ENCODE results near the genes FAM78A and POMT1.

- PRO-cap, 8 experiments: no peak in any of the 8 experiments
These were observed 1.5 kb downstream of the AIF1L start for GRCh38 chr9:131097794-131098236.

DNA sequence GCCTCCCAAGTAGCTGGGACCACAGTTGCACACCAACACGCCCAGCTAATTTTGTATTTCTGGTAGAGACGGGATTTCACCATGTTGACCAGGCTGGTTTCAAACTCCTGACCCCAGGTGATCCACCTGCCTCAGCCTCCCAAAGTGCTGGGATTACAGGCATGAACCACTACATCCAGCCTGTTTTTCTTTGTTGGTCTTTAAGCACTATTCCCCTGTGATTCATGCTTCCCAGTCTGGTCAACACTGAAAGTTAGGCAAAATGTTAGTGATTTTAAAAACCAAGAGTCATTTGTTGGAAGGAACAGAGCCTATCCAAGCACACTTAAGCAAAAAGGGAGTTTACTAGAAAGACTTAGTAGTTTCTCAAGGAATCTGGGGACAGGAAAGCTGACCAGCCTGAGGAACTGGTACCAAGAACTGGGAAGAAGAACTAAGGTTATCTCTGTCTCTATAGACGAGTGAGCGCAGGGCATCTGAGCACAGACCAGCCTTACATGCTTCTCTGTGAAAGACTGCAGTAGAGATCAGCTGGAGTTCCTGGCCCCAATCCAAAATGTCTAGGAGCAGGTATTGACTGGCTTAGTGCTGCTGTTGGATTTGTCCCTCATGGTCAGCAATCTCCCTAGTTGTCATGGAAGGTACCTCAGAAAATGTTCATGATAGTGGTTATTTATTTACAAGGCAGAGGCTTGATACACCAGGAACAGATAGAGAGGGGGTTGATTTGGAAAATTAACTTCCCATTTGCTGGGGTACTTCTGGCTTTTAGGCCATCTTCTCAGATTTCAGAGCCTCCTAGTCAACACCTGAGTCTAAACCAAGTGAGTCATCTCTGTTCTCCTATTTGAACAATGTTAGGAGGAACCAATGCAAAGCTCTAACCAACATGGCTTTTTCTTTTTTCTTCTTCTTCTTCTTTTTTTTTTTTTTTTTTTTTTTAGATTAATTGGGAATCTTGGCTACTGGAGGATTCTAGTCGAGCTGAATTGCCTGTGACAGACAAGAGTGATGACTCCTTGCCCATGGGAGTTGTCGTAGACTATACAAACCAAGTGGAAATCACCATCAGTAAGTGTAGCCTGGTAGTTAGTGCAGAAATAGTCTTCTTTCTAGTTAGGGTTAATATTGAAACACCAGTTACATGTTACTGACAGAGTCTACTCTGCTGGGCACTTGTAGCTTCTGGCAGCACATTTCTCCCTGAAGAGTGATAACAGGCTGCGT lies 13.4 kb downstream of the NUP214 start:
- PRO-cap, 8 experiments: no peak in any of the 8 experiments

DNA sequence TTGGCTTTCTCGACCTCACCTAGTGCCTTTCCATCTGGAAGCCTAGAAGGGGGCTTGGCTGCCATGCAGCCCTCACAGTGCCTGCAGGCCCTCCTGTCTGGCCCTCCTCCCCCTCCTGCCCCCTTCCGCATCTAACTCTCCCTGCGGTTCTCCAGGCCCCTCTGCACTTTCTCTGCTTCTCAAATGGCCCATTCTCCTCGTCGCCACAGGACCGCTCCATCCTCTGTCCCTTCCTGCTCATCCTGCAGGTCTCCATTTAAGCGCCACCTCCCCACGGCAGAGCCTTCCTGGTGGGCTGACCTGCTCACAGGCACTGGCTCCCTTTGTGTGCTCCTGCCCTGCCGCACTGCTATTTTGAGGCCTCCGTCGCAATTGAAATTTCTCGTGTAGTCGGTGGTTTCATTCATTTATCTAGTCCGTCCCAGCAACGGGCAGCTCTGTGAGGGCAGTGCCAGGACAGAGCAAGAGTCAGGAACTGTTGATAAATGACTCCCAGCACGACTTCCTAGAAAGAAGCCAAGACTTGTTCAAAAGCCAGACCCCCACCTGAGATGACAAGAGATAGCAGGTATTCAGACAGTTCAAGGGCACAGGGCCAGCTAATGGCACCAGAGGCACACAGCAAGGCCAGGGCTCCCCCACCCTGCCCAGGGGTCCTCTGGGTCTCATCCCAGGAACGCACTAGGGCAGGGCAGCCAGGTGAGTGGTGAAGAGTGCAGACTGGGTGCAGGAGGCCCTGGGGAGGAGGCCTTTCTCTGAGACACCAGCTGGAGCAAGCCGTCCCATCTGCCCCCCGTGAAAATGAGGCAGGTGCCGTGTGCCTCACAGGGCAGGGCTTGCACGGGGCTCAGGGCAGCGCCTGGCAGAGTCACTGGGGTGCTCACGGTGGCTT lies 37.1 kb downstream of the FAM78A start:
- PRO-cap, 8 experiments: no peak in any of the 8 experiments

DNA sequence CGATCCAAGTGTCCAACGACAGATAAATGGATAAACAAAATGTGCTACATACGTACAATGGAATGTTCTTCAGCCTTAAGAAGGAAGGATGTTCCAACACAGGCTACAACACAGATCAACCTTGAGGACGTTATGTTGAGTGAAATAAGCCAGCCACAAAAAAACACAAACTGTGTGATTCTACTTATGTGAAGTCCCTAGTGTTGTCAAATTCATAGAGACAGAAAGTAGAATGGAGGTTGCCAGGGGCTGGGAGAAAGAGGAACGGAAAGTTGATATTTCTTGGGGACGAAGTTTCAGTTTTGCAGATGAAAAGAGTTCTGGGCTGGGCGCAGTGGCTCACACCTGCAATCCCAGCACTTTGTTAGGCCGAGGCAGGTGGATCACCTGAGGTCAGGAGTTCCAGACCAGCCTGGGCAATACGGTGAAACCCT lies 13.7 kb downstream of the FAM78A start:
- PRO-cap, 8 experiments: no peak in any of the 8 experiments

DNA sequence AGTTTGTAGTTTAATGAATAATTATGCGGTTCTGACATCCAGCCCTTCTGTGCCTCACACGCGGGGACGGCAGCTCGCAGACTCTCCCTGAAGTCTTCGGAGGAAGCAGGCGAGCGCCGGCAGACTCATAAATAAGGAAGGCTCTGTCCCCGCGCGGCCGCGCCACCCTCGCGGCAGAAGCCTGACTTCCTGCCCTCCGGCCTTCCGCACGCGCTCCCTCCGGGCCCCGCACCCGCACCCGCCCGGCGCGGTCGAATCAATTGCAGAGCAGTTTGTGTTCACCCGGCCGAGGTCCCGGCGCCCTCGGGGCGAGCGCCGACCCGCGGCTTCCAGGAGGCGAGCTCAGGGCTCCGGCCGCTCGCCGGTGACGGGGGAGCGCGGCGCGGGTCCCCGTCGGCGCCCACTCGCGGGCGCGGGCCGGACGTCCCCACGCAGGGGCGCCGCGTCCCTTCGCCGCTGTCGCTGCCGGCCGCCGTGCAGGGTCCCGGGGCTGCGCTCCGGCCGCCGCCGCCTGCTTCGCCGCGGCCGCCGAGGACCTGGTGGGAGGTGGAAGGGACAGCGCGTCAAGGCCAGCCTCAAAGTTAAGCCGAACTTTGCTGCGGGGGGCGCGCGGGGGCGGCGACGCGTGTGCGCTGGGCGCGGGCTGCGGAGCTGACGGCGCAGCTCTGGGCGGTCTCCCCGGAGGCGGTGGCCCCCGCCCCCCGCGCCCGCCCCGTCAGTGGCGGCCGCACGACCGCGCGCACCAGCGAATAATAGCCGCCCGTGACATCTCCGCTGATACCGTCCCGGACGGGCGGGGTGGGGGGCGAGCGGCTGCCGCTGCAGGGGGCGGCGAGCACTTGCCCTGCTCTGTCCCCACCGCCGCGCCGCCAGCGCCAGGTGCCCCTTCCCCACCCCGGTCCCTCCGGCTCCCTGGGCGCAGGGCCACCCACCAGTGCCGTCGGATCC lies at the start of gene FAM78A:
Gene FAM78A (minus strand): TSS at position 103 of the 948 bp plus-strand sequence.
- PRO-cap, 8 experiments: peak in 8 of 8 experiments; most common plus-strand start position 270 of the sequence (in 8); most common minus-strand start position 129 of the sequence (in 8)

GRCh38 chr9:131299159-131299882 lies 9.8 kb downstream of the PLPP7 start:
- PRO-cap, 8 experiments: no peak in any of the 8 experiments

DNA sequence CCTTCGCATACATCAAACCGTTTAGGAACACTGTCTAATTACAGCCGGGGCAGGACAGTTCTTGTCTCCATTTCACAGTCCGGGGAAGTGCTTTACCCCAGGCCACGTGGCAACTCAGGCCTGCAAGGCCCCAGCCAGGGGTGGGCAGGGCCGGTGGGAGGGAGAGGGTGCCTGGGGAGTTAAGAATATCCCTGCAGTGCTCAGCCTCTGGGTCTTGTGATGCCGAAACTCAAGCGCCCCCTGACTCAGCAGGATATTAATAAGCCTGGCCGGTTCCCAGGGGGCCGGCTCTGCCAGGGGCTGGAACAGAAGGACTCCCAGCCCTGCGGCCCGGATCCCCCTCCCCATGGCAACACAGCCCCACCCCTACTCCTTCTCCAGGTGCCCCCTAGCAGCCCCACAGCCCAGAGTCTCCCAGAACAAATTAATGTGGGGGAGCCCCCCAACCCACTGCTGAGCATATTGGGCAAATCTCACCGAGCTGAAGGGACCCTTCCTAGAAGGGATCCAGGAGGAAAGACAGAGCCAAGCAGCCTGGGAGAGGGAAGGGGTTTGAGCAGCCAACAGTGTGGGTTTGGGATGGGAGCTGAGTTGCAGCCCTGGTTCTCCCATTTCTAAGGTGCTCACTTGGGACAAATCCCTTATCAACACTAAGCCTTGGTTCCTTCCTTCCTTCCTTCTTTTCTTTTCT lies 45.3 kb downstream of the PLPP7 start:
- PRO-cap, 8 experiments: no peak in any of the 8 experiments

DNA sequence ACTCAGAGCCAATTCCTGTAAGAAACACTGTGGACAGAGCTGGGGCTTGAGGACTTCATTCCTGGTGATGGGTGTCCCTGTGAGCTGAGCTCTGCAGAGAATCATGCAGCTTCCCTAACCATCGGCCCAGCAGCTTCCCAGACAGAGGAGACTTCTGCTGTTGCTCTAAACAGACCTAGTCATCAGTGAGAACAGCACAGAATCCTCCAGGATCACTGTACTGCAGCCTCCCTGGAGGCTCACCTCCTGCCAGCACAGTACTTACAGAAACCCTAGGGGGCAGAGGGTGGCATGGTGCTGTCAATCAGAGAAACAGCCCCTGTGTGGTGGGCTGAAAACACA lies 39.2 kb downstream of the PRRC2B start:
- PRO-cap, 8 experiments: no peak in any of the 8 experiments

GRCh38 chr9:131436208-131437395 lies 42.7 kb downstream of the PRRC2B start:
- PRO-cap, 8 experiments: no peak in any of the 8 experiments

DNA sequence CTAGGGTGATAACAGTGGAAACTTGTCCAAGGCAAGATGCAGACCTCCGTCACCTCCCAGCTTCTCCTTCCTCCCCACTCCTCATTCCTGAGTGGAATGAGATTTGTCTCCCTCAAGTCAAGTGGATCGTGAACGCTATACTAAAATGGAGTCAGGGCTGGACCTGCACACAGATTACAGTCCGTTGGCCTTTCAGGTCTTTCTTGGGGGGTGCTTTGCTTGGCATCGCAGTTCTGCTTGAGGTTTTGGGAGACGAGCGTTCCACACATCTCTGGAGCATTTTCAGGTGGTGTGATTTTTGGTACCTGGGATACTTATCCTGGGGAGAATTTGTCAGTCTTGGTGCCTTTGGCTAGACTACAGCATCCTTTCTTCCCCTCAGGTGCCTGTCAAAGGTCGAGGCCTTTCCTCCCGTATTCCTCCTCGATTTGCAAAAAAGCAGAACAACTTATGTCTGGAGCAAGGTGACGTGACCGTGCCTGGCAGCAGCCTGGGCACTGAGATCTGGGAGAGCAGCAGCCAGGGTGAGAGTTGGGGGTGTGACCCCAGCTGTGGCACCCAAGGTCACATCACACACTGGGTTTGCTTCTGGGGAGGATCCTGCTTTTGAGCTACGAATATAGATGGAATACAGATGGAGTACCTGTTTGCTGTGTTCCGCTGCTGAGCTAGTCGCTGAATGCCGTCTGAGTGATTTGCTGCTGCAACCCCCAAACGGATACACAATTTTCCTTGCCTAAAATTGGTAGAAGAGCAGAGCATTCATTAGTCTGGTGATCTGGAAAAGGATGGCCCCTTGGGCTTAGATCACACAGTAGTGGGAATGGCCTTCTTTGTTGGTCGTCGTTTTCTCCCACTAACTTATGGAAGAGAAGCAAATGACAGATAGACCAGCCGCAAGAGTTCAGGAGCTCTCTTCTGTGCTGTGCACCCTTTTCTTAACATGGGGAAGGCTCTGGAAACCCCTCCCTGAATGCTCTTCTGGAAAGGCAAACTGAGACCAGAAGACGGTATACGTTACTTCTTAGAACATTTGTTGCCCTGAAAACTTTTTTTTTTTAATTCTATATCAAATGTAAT lies 23.5 kb upstream of the POMT1 start:
- PRO-cap, 8 experiments: peak in 3 of 8 experiments; most common plus-strand start position 771 of the sequence (in 2)

DNA sequence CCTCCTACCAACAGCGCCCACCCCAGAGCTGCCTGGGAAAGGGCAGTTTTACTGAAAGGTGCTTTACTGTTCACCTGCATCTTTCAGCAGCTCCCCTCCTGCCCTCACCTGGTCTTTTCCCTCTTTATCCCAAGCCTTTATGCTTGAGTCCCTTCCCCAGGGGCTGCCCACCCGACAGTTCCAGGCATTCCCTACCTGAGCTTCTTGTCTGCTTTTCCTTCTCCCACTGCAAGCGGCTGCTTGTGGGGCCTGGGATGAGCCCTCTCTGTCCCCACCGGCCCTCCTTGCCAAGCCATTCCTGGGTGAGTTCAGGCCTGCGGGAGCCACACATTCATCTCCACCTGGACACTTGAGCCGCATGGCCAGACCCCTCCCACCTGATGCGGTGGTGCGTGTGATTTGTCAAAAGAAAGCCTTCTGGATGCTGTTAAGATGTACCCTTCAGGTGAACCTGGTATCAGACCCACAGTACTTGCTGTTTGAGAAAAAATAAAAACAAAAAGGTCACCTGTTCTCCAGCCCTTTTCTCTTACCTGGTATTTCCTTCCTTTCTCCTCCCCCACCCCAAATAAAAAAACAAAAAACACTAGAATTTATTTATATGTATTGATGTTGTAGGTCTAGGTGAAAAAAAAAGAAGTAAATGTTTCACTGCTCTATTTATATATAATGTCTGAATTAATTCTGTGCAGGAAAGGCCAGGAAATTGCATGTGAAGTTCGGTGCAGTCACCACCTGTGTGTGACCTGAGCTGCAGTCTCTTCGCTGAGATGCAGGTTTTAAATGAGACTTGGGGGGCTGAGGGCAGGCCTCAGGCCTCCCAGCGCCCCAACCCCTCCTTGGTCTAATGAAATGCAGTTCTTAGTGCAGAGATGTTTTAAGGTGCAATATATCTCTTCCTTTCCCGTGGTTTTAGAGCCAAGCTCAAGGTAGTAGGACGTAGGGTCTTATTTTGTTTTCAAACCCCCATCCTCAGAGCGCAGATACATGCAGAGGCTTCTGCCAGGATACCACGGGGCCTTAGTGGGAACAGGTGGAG lies 4.8 kb upstream of the POMT1 start:
- PRO-cap, 8 experiments: no peak in any of the 8 experiments

DNA sequence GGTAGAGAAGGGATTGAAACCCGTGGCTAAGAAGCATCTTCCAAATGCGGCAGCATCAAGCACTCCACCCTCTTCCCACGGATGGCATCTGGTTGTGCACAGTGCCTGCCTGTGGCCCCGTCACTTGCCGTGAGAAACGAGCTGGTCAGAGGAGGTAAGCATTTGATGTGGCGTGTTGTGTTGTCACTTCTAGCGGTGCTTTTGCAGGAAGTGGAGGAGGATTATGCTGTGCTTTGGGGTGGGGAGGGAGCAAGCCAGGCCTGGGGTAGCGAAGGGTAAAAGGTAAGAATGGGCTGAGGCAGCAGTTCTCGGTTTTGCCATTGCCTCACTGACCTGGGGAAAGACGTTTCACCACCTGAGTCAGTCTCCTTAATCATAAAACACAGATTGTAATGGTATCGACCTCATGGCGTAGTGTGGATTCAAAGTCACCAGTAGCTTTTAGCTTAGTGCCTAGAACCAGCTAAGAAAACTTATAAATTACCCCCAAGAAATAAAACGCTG lies 2.3 kb upstream of the POMT1 start:
- PRO-cap, 8 experiments: peak in 3 of 8 experiments; most common plus-strand start position 138 of the sequence (in 1); most common minus-strand start position 68 of the sequence (in 2)

DNA sequence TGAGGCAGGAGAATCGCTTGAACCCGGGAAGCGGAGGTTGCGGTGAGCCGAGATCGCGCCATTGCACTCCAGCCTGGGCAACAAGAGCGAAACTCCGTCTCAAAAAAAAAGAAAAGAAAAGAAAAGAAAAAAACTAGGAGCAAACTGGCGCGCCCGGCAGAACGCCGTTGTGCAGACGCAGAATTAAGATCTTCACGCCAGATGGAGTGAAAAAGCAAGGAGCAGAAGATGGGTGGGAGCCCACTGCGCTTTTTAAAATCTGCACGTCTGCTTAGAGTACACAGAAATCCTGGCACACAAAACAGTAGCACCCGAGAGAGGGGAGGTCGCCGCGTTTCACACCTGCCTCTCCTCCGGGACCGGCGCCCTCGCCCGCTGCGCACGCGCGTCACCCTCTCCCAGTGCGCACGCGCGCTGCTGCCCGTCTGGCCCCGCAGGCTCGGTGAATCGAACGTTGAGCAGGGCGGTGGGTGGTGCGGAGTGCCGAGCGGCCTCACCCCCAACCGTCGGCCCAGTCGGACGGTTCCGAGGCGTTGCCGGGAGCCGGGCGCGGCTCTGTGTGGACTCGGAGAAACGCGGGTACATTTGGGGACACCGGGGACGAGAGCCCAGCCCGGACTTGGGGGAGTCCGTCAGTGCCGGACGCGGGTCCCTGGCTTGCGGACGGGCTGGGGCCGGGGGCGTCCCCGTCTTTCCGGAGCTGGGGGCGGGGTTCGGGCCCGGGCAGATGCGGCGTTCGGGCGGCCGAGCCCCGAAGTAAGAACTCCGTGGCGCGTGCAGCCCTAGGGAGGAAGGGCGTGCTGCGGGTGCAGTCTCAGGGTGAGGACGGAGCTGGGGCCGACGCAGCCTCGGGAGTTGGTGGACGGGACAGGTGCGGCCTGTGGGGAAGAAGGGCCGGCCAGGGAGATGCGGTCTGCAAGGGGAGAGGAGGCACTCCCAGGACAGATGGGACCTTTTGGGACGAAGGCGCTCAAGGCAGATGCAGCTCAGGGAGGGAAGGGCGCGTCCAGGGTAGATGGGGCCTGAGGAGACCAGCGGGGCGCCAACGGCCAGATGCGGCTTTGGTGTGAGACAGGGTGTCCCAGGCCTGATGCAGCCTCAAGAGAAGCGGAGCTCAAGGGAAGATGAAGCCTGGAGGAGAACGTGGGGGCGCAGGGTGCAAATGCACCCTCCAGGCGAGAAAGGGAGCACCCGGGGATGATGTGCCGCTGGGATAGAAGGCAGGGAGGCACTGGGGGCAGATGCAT lies at the start of gene POMT1:
Gene POMT1 (plus strand): TSS at position 424 of the 1,247 bp plus-strand sequence.
- PRO-cap, 8 experiments: peak in 8 of 8 experiments; most common plus-strand start position 454 of the sequence (in 5); most common minus-strand start position 340 of the sequence (in 7)

- PRO-cap, 8 experiments: no peak in any of the 8 experiments
These were observed 13.2 kb downstream of the UCK1 start for GRCh38 chr9:131517619-131518408.

DNA sequence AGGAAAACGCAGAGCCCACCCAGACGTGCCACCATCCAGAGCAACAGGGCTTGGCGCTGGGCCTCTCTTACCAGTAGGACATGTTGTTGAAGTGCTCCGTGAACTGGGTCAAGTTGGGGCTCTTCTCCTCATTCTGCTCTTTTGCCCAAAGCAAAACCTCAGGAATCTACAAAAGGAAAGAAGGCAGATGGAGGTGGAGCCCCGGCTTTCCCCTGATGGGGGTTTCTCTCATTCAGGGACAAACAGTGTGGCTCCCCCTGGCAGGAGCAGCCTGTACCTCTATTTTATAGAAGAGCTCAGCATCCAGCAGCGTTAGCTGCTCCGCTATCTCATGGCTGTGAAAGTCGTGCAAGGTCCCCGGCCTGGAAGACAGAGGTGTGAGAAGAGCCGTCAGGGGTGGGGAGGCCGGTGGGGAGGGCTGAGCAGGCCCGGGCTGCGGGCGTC lies 42.4 kb downstream of the PRRT1B start:
- PRO-cap, 8 experiments: no peak in any of the 8 experiments

DNA sequence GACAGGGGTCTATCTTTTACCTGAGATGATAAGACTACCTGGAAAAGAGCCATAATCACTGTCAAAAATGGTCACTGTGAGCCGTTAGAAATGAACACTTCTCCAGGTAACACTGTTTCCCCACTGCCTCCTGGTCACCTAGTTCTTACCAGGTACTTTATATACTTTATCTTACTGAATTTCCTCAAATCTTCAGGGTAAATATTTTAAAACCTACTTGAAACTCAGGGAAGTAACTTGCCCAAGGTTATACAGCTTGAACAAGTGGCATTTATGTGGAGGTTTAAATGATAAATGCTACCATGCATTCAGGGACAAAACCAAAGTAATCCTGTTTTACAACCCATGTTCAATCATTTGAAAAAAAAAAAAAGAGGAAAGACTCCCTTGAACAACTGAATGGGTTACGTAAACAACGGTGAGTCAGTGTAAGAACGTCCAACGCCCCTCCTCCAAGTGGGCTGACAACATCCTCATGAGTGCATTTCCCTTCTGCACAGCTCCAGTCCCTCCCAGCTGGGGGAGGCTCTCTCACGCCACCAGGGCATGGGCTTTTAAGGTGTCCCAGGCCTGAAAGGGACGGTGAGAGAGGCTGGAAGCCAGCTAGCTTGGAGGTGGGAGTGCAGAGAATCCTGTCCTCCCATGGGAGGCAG lies 89.9 kb downstream of the PRRT1B start:
- PRO-cap, 8 experiments: peak in 8 of 8 experiments; most common plus-strand start position 582 of the sequence (in 8); most common minus-strand start position 359 of the sequence (in 4)

- PRO-cap, 8 experiments: no peak in any of the 8 experiments
These were observed 93.2 kb downstream of the PRRT1B start for GRCh38 chr9:131638412-131638973.

DNA sequence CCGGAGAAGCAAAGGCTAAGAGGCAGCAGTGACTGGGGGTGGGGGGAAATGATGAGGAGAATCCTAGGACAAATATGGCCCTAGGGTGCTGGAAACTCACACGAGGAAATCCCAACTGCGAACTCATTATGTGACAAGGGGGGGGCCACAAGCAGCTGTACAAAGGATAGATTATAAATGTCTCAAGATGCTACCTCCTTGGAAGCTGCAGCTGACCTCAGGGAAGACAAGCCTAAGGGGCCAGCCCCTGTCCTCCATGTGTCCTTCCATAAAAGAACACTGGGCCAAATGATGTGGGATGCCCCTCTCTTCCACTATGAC lies 60.9 kb downstream of the RAPGEF1 start:
- PRO-cap, 8 experiments: peak in 5 of 8 experiments; most common minus-strand start position 125 of the sequence (in 5)

DNA sequence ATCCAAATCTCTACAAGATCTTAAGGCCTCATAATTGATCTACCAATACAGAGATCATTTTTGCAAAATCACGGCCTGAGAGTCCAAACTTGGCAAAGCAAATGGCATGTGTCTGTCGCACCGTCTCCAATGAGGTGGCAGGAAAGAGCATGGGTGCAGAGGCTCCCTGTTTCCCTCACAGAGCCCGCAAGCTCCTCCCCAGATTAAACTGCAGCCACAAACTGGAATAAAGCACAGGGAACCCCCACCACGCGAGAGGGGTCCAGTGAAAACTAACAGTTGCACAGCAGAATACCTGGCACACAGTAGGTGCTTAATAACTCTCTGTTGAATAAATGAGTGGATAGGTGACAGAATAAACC lies 27.9 kb downstream of the RAPGEF1 start:
- PRO-cap, 8 experiments: no peak in any of the 8 experiments

DNA sequence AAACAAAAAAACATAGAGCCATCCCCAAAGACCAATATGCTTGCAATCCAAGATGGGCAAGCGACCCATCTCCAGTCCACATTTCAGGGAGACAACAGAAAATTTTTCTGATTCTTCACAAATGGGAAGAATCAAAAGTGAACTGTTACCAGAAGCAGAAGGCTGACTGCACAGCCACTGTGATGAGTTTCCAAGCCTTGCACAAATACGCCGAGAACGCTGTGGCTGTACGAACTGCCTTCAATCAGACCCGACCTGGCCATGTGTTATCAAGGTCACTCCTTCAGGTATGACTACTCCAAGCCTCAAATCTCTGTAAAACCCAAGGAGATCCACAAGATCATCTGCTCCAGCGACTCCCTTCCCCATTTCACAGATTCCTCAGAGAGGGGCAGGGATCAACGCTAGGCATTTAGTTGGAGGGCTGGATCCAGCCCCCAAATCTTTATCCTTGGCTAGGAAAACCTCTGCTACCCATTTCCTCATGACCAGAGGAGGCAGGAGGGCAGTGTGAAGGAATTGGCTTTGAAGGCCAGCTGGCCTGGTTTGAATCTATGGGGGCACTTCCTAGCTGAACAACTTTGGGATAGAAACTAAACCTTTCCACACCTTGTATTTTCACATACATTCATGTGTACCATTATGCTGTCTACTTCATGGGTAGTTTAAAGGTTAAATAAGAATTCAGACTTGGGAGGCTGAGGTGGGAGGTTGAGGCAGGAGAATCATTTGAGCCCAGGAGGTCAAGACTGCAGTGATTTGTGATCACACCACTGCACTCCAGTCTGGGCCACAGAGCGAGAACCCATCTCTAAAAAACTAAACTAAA lies 26.7 kb downstream of the RAPGEF1 start:
- PRO-cap, 8 experiments: peak in 3 of 8 experiments; most common minus-strand start position 580 of the sequence (in 3)